Retinal pigment epithelial cell (primary cell): Measurements from ENCODE around the gene VSIG2.

DNA sequence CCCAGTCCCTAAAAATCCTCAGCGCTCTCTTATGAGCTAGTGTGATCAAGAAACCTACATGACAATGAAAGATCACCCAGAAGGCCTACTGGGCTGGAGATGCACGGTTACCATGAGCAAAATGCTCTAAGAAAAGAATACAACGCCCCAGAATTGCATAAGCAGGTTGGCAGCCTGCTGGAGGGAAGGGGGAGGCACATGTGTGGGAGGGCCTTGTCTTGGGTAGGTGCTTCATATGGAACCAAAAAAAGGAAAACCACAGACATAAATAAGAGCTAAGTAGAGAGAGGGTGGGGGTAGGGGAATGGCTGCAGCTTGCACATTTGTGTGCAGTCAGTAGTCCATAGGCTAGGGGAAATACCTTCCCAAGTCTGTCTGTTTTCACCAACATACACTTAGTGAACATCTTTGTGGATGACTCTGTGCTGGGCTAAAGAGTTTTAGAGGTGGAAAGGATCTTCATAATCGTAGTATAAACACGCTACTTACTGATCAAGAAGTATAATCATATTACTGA lies 2.8 kb downstream of the SIAE start:
- RRBS, result no CpG with 5 or more reads among the region's 5 CpGs

- RRBS, result no CpG with 5 or more reads among the region's 18 CpGs
Measured at GRCh38 chr11:124748198-124748929, 3.7 kb downstream of the VSIG2 start.

- RRBS, result 35% methylated on average over 26 of the region's 47 CpGs
Measured at GRCh38 chr11:124751661-124752594, at the start of gene VSIG2. VSIG2 (minus strand) TSS chr11:124752255.

DNA sequence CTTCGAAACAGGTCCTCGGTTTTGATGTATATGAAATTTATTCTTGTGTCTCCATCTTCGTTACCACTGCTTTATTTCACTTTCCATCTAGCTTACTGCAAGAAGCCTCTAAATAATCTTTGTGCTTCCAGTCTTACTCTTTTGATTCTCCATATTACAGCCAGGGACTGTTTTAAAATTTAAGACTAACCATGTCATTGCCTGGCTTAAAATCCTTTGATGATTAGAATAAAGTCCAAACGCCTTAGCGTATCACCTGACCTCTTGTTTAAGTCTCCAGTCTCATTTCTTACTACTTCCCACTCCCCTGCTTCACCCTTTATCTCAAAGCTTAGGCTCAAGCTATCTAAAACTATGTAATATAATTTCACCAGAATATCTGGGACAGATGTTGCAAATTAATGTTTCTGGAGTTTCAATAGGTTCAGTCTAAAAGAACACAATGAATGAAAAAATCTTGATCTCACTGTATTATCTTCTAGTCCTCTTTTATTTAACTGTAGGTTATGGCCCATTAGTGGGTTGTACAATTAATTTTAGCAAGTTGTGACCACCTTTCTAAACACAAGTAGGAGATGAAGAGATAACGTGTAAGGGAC lies 9.6 kb downstream of the MSANTD2 start:
- RRBS, result no CpG with 5 or more reads among the region's 6 CpGs

DNA sequence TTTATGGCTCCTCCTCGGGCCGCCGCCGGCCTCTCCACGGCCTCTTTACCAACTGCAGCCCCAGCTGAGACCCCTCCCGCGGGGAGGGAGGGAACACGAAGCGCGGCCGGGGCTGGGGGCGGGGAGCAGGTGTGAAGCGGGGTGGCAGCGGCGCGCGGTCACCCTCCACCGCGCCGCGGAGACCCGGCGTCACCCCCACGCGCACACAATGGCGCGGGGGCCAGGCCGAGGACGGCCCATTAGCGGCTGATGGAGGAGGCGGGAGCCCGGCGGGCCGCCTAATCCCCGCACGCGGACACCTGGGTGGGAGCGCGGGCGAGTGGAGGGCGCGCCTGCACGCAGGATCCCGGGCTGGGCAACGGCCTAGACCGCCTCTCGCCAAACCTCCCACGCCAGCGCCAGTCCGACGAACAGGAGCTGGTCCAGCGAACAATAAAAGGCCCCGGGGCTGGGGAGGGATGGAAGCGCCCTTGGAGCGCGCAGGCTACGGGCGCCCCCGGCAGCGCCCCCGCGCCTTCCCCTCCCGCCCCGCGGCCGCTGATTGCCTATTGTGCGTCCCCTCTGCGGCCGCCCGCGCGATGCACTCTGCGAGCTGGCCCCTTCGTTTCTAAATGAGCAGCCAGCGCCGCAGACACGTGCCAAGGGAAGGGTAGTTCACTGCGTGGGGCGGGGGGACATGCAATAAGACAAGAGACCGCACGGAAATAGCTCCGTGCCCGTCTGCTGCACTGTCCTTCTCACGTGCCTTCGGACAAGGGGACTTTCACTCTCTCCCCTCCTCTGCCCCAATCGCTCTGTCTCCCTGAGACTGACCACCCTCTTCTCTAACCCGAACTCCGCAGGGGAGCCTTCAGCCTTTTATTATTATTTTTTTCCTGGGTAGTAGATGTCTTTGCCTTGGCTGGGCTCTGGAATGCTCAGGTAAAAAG lies 25.7 kb upstream of the ROBO3 start:
- RRBS, result 1% methylated on average over 50 of the region's 88 CpGs

GRCh38 chr11:125385312-125385733 lies 110.7 kb downstream of the FEZ1 start:
- RRBS, result no CpG with 5 or more reads among the region's 9 CpGs

DNA sequence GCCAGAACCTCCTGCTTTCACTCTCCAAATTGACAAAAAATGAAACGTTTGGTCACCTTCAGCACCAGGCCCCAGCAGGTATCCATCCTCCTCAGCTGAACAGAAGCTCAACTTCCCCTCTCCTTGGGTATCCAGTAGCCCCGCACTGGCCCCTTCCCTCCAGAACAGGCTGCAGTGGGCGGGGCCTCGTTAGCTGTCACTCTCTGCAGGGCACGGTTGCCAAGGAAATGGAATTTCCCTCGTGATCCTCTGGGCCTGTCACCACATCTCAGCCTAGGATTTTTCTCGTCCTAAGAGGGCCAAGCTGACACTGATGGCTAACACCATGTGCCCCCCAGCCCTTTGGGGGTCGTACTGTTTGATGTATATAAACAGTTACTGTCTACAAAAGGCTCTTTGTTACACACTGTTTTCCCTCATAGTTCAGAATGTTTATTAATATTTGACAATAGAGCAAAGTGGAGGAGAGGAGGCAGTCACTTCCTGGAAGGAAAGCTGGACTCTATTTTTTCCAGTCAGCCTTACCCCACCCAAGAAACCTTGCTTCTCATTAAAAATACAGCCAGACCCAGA lies 44.6 kb downstream of the FEZ1 start:
- RRBS, result no CpG with 5 or more reads among the region's 8 CpGs

DNA sequence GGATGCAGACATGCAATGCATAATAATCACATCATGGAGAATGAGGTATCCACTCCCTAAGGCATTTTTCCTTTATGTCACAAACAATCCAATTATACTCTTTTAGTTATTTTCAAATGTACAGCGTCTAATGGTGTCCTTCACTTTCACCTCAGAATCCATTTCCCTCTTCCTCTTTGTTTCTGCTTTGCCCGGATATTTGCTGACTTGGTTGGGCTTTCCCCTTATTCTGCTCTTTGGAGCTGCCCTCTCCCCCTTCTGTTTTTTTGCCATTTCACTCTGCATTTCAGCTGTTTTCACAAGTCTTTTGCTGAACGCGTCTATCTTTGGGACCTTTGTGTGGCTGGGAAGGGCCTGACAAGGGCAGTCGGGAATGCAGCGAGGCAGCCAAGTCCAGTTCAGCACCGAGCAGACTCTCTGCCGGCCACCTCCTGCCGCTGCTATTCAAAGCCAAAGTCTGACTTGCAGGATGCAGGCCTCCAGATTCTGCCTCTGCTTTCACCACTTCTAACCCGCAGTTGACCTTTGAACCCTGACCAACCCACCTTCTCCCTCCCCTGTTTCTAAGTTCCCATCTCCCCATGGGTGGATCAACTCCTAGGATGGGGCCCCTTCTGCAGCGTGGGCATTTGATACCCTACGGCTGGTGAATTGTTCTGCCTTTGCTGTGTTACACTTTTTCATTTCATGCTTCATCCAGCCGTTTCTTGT lies 38.2 kb downstream of the FEZ1 start:
- RRBS, result no CpG with 5 or more reads among the region's 13 CpGs

- RRBS, result no CpG with 5 or more reads among the region's 28 CpGs
Measured at GRCh38 chr11:125626034-125626879, 1.3 kb downstream of the CHEK1 start.

DNA sequence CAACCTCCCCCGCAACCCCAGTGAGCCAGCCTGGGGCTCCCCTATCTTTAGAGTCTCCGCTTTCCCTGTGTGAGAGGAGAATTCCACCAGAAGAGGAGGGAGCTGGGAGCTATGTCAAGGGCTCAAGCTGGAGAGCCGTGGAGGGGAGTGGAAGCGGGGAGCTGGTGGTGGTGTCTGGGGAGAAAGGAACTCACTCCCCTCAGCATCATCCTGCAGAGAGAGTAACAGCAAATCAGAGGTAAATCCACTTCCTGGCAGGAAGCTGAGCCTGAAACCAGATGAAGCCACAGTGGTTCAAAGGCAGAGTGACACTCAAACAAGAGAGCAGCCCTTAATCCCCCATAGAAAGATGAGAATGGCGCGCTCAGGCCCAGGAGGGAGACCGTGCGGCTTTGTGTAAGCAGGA lies 21.3 kb upstream of the CDON start:
- RRBS, result no CpG with 5 or more reads among the region's 8 CpGs

DNA sequence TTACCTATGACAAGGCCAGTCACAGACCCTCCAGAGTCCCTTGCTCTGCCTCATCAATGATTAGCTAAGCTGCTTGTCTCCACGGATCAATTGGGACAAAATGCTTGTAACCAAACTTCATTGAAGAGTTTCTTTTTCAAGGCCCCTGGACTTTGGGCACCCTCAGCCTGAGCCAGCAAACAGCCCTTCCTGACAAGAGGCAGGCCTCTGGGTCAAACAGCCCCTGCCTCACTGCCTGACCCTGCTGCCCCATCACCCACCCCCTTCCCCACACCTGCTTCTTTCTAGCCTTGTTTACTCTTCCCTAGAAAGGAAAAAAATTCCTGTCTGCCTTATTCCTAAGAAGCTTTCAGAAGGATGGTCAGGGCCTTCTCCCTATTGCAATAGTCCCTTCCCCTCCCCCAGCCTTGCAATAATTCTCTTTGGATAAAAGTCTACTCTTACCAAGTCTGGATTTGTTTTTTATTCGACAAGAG lies 26.4 kb upstream of the CDON start:
- RRBS, result no CpG with 5 or more reads among the region's 2 CpGs

- RRBS, result no CpG with 5 or more reads among the region's 7 CpGs
Measured at GRCh38 chr11:126111501-126112316, 49.0 kb upstream of the CDON start.

DNA sequence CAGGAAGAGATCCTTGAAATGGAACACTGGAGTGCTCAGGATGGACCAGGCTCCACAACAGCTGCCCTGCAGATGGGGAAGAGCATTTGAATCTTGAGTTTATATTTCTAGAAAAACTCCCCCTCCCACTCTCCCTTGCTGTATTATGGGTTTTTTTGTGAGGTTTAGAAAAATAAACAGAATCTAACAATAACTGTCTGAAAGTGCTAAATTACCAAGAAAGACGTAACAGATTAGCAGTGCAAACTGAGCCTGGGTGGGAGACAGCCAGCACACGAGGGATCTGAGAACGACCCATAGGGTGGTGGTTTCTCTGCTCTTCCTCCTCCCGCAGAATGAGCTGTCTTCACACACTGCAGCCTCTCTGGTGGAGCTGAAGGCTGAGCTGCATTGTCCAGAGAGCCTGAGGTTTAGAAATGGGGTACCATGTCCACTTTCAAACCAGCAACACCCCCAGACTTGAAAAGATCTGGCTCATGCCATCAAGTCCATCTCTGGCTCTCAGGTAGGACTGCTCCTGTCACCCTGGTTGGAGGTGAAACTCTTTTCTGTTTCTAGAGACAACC lies 61.8 kb upstream of the CDON start:
- RRBS, result no CpG with 5 or more reads among the region's 4 CpGs

GRCh38 chr11:126153981-126154424 lies 57.4 kb downstream of the RPUSD4 start:
- RRBS, result no CpG with 5 or more reads among the region's 6 CpGs

DNA sequence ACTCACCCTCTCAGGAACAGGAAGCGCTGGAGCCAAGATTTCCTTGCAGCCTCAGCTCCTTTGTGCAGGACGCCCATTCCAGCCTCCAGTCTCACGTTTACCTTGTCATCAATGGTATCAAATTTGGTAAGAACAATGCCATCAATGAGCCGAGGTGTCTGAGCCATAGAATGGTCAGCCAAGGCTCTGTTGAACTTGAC lies 4.7 kb downstream of the SRPRA start:
- RRBS, result no CpG with 5 or more reads among the region's 4 CpGs

DNA sequence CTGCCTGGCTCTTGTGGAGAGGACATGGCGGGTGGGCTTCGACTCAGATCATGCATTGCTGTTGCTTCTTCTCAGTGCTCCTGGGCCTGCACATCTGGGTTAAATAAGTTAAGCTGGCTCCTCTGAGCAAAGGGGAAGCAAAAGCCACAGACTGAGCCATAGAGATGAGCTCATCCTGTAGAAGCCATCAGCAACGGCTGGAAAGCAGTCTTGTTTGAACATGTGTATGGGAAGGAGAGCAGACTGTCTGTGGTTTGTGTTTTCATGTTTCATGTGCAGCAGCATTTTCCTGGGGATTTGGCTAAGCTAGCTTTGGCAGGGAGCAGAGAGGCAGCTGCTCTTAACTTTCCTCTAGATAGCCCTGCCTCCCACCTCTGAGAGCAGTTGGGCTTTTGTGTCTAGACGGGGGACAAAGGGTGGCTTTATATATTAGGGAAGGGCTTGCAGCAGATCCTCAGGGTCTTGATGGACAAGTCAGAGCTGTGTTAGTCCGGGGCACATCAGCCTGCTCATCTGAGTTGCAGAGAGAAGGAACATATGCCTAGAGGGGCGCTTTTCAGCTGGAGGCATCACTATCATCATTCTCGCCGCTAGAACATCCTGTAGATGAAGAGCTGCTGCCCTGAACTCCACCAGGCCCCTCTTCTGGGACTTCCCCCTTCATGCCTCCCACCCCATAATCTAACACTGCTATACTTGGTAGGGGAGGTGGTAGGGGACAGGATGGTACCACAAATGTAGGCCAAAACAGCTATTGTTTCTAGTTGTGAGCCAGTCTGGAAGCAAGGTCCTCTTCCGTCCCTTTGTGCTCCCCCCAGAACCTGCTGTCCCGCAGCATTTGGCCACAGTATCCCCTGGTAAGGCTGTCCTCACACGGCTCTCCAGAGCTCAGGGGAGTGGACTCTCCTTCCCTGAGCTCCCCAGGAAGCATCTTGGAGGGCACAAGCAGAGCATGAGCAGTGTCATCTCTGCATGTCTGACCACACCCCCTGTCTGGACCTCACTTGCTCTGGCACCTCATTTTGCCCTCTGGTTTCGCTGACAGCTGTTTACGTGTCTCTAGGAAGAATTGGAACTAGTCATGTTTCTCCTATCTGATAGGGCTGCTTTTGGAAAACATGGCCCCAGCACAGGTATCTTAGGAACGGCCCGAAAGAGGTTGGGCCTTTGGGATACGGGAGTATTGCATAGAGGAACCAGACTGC lies 15.2 kb downstream of the DCPS start:
- RRBS, result no CpG with 5 or more reads among the region's 16 CpGs

GRCh38 chr11:126336478-126337063 lies 18.9 kb upstream of the ST3GAL4 start:
- RRBS, result 7% methylated on average over 4 of the region's 11 CpGs

GRCh38 chr11:126339168-126339553 lies 16.3 kb upstream of the ST3GAL4 start:
- RRBS, result no CpG with 5 or more reads among the region's 11 CpGs

DNA sequence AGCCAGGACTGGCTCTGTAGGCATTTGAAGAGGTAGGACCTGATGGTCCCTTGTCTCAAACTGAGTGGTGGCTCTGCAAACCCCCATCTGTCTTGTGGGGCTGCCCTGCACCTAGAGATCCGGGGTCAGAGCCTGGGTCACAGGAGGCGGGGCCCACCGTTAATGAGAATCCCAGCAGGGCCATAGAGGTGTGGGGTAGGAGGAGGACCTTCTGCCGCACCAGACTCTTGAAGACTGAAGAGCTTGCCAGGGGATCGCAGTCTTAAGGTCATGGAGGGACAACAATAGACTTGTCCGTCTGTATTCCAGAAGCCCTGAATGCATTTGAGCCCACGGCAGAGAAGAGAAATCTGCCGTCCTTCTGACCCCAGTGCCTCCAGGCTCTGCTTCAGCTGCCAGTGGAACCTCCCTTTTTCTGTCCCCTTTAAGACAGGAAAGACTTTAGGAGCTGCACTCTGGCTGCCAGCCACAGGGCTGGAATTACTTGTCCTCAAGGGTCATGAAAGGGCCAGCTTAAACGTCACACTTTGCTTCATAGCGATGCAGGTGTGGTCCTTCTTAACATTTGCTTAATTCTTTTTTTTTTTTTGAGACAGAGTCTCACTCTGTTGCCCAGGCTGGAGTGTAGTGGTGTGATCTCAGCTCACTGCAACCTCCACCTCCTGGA lies 15.6 kb upstream of the ST3GAL4 start:
- RRBS, result no CpG with 5 or more reads among the region's 10 CpGs

DNA sequence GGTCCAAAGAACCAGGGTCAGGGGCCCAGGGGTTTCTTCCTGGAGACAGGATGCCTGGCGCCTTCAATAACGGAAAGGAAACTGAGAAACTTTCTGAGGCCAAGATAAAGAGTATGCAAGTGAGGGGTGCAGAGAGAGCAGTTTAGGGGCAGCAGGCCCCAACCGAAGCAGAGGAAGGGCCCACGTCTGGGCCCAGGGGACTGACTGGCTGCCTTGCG lies 557 bp upstream of the ST3GAL4 start:
- RRBS, result no CpG with 5 or more reads among the region's 5 CpGs